Airway epithelial cell (primary cell): ENCODE measurements around a stretch of chr2.

DNA sequence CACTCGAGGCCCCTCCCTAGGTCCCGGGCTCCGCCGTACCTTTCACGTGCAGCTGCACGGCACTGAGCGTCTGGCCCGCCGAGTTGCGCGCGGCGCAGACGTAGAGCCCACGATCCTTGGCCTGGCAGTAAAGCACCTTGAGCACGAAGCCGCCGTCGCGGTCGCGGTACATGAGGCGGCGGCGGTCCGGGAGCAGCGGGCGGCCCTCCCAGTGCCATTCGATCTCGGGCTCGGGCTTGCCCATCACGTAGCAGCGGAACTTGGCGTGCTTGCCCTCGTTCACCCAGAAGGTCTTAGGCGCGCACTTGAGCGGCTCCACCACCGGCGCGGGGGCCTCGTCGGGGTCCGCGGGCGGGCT, 1.2 kb downstream of the OBSL1 start:
- RAMPAGE, long total RNA, result no peak

DNA sequence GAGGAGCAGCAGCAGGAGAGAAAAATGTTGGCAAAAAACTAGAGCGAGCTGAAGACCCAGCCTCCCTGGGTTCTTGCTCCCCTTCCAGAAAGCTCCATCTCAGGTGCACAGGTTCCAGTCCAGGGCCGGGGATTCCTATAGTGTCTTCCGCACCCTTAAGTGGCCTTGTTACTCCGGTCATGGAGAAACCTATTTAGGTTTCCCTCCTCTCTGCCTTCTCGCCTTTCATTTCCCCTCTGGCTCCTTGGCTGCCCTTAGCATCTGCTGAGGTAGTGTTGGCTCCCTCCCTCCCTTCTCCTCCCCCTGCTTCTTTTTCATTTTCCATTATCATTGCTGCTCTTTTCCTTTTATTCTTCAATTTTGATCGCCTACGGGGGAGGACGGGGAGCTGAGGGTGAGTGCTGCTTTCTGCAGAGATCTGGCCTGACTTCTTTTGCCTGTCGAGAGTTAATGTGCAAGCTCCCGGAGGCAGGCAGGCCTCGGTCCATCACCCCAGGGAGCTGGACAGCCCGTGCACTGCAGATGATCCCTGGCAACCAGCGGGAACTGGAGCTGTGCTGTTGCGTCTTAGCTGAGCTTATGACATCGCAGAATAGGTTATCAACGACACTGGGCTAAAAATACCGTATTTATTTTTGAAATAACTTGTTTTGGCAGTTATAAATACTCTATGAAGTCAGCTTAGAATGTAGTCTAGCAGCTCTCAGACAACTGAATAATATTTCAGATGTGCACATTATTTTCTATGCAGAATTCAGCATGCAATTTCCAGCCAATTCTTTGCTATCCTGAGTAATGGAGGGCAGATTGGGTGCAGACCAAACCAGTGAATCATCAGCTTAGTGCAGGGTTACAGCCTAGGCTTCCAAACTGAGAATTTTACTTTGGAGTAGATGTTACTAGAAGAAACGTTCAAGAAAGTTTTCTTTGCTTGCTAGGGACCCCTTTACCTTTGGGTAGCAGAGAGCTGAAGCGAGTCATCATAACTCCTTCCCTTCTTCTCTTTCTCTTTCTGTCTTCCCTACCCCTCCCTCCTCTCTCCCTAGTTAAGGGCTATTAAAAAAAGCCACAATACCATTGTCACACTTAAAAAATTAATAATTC, 141.9 kb downstream of the SLC4A3 start:
- RAMPAGE, long total RNA, result no peak

GRCh38 chr2:219912530-219913114, 285.2 kb downstream of the SLC4A3 start:
- RAMPAGE, long total RNA, result no peak

- RAMPAGE, long total RNA, result no peak
These were observed 792.0 kb downstream of the EPHA4 start for GRCh38 chr2:220780134-220780373.

- RAMPAGE, long total RNA, result no peak
These were observed 616.2 kb downstream of the EPHA4 start for GRCh38 chr2:220955934-220956297.

- RAMPAGE, long total RNA, result no peak
These were observed 597.0 kb downstream of the EPHA4 start for GRCh38 chr2:220975113-220975429.

DNA sequence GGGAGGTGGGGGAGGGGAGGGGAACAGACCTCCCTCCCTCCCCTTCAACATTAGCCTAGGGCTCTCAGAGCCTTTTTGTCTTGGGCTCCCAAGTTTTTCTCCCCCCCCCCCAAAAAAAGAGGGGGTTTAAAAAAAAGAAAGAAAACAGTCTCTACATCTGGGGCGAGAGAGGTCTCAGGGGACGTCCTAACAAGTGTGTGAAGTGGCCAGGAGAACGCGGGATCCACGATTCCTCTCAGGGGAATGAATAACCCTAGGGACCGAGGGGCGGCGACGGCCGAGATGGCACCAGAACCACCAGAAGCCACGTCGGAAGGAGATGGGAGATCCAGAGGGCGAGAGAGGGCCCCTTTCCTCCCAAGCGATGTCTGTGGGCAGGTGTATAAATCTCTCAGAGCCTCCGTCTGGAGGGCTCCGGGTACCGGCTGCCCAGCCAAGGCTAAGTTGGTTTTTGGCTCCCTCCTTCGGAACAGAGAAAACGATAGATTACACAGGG, 1.8 kb downstream of the EPHA4 start:
- RAMPAGE, long total RNA, result no peak

- RAMPAGE, long total RNA, result no peak
These were observed 63.3 kb downstream of the PAX3 start for GRCh38 chr2:222235558-222235821.

- RAMPAGE, long total RNA, result no peak
These were observed 91.8 kb downstream of the FARSB start for GRCh38 chr2:222564129-222564482.

DNA sequence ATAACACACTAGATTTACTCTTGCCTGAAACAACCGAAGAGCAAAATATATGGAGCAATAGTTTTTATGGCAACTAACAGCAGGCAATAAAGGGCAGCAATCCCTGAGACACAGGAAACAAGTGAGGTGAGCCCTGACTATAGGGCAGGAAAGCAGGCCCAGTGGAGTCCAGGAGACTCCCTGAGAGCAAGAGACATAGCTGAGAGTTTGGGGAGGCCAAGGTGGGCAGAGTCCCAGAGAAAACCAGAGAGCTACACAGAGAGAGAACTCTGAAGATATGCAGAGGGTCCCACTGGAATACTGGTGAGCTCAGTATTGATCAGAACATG, 18.8 kb downstream of the FARSB start:
- RAMPAGE, long total RNA, result no peak

DNA sequence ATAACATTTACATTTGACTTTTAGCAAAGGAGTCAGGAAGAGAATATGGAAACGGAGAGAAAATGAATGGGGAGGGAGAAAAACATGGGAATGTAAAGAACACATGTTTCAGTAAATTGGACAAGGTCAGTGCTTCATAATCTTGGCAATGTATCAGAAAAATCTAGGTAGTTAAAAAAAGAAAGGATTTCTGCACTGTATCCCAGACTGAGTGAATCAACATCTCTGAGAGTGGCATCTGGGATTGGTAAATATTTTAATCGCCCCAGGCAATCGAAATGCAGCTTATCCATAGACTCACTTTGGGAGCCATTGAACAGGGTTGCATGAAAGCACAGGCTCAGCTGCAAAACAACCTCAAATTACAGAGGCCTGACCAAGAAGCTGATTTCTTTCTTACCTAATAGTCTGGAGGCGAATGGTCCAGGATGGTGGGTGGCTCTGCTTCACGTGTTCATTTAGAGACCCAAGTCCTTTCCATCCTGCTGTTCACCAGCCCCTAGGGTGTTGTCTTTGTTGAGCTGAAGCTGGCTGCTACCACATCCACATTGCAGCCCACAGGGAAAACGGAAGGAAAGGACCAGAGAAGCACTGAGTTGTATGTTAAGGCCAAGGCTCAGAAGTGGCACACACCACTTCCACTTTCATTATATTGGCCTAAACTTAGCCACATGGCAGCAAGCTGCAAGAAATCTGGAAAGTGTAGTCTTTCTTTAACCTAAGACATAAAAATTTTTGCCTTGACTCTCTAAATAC, 59.0 kb downstream of the MOGAT1 start:
- RAMPAGE, long total RNA, result no peak

DNA sequence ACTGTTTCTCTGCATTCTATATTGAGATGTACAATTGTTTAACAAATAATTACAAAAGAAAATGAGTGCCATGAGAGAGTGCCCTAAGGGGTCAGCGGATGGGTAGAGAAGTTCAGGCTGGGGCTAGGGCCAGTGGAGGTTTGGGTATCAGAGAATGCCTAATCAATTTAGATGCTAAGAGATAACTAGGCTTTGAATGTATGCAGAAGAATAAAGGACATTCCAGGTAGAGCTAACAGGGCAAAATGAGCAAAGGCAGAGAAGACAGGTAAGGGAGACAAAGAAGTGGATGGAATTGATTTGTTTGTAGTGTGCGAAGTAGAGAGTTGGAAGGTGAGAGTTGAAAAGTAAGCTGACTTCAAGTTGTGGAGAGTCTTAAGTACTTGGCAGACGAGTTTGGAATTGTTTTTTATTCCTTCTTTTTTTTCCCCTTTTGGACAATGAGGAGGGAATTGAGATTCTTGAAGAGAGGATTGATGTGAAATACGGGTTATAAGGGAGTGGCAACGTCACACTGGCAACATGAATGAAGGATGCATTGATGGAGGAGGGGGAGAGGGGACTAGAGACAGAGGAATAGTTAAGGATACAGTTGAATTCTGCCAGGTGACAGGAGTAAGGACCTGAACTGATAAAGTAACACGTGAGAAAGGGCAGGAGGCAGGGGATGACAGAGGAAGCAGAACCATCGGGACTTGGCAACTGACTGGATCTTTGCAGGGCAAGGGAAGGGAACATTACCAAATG, 9.8 kb downstream of the ACSL3 start:
- RAMPAGE, long total RNA, result no peak

GRCh38 chr2:222889037-222889950, 28.5 kb downstream of the ACSL3 start:
- RAMPAGE, long total RNA, result no peak

DNA sequence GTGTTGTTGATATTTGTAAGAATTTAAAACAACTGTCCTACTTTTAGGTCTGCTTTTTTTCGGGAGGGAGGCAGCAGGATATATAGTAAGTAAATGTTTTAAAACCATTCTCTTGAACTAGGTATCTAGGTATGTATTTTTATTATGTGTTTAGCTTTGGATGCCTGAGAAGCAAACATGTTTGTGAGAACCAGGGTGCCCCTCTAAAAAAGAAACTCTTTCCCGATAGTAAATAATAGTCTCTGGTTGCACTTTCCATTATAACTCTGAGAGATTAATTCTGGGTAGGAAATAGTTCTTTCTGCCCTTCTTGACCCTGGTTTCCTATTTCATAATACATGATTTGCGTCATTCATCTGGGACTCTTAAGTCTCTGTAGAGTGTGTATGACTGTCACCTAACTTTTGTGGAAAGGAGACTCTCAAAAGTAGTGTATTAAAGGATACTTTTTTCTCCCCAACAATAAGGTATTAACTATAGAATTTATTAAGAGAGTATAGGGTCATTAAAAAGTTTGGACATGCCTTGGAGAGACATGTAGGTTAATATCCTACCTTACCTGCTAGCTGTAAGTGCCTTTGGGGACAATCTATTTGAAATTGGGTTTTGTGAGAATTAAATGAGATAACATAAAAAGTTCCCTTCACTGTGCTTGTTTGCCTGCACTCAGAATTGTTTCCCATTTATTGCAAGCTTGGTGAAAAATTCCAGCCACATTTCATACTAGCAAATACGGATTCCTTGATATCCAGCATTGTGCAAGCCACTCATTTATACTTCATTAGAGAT, 31.6 kb downstream of the ACSL3 start:
- RAMPAGE, long total RNA, result no peak

GRCh38 chr2:223056651-223057435, 4.9 kb downstream of the KCNE4 start:
- RAMPAGE, long total RNA, result no peak

GRCh38 chr2:223101594-223101970, 49.6 kb downstream of the KCNE4 start:
- RAMPAGE, long total RNA, result no peak

- RAMPAGE, long total RNA, result no peak
These were observed 112.6 kb downstream of the AP1S3 start for GRCh38 chr2:223724750-223725165.

DNA sequence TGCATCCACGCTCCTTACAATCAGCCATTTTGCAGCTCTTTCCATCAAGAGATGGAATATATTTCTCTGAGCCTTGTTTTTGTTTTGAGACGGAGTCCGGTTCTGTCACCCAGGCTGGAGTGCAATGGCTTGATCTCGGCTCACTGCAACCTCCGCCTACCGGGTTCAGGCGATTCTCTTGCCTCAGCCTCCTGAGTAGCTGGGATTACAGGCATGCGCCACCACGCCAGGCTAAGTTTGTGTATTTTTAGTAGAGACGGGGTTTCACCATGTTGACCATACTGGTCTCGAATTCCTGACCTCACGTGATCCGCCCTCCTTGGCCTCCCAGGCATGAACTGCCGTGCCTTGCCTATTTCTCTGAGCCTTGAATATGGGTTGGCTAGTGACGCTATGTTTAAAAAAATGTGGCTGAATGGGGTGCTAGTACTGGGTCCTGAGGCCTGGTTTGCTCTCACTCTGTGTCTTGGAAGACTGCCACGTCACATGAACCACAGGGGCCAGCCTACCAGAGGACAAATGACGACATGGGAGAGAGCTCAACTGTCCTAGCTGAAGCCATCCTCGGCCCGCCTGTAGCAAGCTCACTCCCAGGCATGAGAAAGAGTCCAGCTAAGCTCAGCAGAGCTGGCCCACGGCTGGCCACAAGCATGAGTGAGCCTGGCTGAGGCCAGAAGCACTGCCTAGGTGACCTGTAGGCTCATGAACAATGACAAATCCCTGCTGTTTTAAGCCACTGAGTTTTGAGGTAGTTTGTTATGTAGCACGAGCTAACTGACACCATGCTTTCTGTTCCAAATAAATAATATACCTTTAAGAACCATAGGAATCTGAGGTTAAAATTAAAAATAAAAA, 14.6 kb downstream of the WDFY1 start:
- RAMPAGE, long total RNA, result no peak

- RAMPAGE, long total RNA, result no peak
These were observed 5.6 kb upstream of the WDFY1 start for GRCh38 chr2:223950298-223951474.

DNA sequence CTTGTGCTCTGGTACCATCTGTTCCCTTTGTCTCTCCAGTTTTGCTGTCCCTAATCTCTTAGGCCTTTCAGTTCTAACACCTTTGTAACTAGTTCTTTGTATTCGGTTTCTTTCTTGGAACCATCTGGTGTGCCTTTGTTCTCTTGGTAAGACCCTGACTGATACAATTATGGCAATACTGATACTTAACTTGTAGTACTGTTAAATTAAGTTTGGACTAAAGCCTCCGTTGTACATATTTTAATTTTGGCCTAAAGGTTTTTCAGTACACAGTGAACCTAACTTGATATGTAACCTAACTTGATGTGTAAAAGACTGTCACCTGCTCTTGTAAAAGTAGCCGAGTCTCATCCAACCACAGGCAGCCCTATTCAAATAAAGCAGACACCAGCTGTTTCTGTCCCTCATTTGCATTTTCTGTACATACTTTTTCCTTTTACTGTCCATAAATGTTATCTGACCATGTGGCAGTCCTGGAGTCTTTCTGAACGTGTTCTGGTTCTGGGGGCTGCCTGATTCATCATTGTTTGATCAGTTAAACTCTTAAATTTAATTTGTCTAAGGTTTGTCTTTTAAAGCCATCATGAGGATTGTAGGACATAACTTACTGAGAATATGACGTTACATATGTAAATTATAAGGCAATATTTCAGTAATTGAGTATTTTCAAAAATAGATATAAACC, 4.7 kb upstream of the MRPL44 start:
- RAMPAGE, long total RNA, result no peak